WTC11 (cell line): ENCODE measurements around the gene ABHD16B.

DNA sequence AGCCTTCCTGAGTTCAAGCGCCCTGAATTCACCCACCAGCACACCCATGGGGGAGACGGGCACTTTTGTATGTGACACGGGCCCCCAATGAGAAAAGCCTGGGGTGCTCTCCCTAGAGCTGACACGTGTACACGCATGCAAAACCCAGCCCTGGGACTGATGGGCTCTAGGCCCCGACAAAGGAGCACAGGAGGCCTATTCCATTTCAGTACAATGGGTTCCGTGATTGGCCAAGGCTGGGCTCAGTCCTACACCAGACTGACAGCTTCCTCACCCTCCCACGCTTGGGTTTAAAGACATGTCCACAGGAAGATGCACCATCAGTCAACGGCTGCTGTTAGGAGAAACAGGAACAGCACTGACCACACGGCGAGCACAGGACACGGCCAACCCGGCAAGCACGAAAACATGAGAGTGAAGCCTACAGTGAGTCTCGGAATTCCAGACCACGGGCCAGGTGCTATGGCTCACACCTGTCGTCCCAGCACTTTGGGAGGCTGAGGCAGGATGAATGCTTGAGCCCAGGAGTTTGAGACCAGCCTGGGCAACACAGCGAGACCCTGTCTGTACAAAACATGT, 8.7 kb downstream of the ZBTB46 start:
- PRO-cap: no peak

DNA sequence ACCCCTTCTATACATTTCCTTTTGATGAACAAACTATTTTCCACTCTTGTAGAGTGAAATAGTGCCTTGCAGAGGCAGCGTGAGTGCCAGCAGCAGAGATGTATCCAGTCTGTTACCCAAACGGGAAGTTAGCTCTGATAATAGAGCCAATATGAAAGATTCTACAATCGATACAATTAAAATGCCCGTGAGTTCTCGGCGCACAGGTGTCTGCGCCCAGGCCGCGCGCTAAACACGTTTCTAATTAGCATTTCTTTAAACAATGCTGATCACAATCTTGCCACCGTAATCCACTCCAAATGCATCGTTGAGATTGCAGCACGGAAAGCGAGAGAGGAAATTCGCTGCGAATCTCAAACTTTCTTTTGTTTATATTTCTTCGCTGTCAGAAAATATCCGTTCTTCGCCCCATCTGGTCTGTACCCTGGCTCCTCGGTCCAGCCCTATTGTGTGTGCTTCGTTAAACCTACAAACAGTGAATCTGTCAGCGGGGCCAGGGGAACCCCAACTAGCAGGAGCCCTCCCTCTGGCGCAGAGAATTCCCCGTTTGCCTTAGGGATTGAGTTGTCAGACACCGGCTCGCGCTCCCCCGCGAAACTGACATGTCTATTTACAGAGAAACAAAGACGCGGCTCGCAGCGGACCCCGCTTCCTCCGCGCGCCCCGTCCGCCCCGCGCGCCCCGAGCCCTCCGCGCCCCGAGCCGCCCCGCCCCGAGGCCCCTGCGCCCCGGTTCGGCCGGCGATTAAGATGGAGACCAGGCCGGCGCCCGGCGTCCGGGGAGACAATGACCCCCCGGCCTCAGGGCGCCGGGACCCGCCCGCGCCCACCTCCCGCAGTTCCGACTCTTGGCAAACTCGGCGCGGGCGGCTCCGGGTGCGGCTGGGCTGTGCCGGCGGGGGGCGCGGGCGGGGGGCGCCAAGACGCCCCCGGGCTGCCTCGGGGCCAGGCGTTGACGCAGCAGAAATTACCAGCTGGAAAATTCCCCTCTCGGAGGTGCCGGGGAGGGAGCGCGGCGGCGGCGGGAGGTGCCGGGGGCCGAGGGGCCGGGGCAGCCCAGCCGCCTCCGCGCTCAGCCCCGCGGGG, 994 bp downstream of the ZBTB46 start:
- PRO-cap: no peak

DNA sequence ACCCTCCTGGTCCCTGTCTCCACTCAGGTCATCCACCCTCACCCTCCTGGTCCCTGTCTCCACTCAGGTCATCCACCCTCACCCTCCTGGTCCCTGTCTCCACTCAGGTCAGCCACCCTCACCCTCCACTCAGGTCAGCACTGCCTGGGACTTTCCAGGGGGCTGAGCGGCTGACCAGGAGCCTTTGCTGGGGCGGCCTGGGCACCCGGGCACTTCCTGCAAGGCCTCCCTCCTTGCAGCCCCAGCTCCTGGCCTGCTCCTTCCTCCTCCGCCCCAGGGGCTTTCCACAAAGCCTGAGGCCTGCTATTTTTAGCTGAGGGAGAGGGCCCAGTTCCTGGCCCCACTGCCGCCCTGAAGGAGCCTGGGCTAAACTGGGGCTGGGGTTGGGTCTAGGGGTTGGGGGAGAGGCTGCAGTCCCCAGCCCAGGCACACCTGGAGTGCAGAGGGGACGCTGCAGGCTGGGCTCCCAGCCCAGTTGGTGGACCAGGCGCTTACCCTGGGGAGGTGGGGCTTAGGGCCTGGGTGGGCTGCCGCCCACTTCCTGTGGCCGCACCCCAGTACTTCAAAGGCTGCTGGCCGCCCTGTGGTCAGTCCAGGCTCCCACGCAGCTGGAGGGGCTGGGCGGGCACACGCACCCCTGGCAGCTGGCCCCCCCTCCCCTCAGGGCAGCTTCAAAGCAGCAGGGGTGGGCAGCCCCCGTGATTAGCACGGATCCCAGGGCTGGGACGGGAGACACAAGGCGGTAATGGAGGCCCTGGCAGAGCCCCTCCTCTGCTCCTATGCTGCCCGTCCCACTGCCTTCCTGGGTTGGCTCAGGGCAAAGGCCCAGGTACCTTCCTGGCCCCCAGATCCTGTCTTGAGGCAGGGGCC, 7.2 kb upstream of the ABHD16B start:
- PRO-cap: bidirectional peak, plus-strand start at position 590 of the sequence, minus-strand start at position 439 of the sequence

DNA sequence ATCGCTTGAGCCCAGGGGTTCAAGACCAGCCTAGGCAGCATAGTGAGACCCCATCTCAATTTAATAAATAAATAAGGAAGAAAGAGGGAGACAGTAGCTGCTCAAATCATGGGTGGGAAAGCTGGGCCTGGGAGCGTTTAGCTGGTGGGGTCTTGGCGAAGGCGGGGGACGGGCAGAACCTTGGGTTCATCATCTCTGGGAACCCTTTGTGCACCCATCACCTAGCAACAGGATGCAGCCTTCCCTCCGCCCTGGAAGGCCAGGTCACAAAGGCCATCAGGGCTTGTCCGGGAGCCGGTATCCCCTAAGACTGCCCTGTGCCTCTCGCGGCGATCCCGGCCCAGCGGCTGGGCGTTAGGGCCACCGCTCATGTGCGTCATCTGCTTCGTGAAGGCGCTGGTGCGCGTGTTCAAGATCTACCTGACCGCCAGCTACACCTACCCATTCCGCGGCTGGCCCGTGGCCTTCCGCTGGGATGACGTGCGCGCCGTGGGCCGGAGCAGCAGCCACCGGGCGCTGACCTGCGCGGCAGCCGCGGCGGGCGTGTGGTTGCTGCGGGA, at the start of gene ABHD16B:
Gene ABHD16B, plus strand, starts transcription at position 327 of the 560 bp plus-strand sequence.
- PRO-cap: no peak

DNA sequence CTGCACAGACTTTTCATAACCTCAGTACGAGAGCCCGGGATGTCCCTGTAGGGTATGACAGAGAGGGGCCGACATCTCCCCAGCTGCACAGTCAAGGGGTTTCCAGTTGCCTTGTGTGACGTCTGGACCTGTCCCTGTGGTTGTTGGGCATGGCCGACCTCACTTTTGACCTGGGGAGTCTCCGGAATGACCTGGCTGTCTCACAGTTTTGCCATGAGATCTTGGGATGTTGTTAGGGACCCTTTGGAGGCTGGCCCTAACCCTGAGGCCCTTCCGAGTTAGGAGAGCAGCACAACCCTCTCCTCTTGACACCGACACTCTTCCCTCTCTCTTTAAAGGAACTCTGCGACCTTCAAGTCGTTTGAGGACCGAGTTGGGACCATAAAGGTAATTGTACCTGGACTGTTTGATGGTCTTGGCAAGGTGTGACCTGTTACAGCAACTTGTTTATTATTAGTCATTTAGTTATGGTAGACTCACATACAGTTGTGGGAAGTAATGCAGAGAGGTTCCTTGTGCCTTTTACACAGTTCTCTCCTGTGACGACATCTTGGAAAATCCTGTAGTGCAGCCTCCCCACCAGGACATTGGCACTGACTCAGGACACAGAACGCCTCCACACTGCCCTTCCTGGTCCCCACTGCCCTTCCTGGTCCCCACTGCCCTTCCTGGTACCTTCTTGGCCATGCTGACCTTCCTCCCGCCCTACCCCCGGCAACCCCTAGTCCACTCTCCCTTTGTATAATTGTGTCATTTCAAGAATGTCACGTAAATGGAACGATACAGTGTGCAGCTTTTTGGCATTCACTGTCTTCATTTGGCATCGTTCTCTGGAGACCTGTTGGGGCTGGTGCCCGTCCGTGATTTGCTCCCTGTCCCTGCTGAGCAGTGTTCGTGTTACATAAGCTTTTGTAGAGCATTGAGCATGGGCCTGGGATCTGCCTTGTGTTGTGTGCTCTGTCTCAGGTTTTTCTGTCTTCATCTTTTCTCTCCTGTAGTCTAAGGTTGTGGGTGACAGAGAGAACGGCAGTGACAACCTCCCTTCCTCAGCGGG, 5.7 kb upstream of the DNAJC5 start:
- PRO-cap: no peak

- PRO-cap: no peak
Measured at GRCh38 chr20:63889906-63890737, 4.8 kb upstream of the DNAJC5 start.

GRCh38 chr20:63964225-63964819, 5.4 kb downstream of the ZNF512B start:
- PRO-cap: no peak

DNA sequence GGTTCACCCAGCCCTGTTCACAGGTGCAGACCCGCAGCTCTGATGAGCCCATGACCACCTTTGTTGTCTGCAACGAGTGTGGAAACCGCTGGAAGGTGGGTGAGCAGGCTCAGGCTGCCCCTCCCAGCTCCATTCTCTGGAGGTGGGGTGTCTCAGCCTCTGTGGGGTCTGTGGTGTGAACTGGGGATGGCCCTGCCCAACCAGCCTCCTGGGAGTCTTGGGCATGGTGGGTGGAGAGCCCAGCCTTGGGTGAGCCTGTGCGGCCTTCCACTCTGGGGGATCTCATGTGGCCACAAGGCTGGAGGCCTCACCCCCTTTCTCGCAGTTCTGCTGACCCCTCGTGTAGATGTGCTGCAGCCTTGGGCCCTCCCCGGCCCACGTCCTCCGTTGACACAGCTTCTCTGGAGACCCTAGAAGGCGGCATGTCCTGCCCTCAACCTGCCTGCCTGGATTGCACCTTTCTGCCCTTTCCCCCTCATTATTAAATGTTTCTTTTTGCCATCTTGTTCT, 7.4 kb downstream of the RGS19 start:
- PRO-cap: no peak

DNA sequence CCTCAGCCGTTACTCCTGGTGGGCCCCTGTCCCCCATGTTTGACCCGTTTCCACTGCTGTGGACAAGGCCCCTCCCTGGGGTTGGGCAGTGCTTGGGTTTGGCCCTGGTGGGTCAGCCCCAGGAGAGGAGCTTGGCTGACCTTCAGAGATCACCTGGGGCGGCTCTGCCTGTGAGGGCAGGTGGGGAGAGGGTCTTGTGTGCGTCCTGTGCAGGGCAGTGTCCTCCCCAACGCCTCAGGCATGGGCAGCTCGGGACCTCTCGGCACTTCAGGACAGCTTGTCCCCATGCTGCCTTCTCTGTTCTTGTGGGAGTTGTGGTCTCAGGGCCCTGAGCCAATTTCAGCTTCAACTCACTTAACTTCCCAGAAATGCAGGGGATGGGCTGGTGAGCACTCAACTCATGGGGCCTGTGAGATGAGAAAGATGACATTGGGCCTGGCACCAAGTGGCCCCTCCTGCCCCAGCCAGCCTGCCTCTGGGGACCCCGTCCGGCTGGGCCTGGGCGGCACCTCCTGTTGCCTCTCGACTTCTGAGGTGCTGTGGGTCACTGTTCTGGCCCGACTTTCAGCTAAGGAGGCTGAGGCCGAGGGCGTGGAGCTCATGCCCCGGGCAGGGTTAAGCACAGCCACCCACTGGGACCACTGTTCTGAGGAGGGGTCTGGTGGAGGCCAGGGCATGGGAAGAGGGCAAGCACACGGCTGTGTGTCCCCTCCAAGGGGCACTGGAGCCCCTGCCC, 6.8 kb downstream of the RGS19 start:
- PRO-cap: no peak

DNA sequence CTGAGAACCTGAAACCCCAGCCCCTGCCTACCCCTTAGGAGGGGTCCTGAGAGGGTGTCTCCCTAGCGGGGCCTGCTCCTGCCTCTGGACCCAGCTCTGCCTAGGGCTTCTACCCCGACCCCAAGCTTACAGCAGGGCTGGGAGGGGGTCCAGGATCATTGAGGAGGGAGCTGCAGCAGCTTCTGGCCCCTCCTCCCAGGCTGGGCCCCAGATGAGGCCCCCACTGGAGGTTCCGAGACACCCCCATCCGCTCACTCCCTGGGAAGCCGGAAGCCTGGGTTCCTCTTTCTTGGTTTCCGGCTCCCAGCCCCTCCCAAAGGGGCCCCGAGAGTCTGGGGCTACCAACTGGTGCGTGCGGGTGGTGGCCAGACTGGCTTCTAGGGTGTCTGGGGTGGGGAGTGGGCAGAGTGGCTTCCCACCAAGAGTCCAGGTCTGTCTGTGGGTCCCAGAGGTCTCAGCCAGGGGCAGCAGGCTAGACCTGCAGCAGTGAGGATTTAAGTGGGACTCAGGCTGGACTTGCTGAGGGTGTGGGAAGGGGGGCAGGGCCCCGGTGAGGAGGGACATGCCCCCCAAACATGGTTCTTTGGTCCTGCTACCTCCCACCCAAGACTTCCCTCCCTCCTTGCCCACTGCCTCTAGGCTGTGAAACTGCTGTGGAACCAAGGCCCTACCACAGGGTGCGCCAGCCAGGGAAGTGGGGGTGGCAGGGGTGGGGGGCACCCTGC, 2.2 kb downstream of the RGS19 start:
- PRO-cap: no peak

GRCh38 chr20:64161878-64162373, 2.3 kb upstream of the MYT1 start:
- PRO-cap: unidirectional peak, plus-strand start at chr20:64161933

DNA sequence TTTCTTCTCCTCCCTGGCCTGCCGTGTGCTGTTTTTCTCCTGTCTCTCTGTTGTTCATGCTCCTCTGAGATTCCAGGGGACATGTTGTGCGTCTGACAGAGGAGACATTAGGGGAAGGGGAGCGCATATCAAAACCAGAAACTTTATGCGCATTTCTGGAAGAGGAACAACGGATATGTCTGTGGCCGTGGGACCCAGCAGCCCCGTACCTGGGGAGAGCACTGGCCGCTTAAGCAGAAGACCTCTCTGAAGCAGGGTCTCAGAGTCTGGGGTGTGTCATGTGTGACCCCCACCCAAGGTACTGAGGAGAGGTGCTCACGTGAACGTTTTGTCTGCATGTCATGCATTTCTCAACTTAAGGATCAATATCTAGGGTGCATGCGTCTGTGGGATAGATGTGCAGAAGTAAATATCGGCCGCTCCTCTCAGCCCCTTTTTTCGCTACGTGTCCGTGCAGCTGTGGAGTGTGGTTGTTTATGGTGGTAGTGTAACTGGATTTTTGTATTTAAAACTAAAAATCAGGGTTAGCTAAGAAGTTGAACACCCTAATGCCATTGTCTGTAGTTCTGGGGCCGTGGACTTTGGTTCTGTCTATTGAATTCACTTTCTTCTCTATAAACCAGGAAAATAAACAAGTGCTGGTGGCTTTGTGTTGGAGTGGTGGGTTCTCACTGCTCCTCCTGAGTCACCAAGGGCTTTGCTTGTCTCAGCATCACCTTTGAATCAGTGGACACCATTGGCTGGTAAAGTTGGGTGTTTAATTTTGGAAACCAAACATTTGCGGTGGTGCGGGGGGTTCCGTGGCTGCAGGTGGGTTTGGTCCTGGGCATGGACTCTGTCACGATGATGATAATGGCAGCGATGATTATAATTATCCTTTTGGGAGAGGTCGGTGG, 912 bp downstream of the MYT1 start:
- PRO-cap: no peak

GRCh38 chr20:64223507-64223908, 32.0 kb upstream of the PCMTD2 start:
- PRO-cap: no peak